SEM (cell line): ENCODE results near the gene MATK.

GRCh38 chr19:3107789-3108310 lies 13.7 kb downstream of the GNA11 start:
- PRO-cap, result no peak

GRCh38 chr19:3193279-3194380 lies 7.9 kb downstream of the NCLN start:
- PRO-cap, result no peak

- PRO-cap, result no peak
Measured at GRCh38 chr19:3204953-3205282, 19.2 kb downstream of the NCLN start.

DNA sequence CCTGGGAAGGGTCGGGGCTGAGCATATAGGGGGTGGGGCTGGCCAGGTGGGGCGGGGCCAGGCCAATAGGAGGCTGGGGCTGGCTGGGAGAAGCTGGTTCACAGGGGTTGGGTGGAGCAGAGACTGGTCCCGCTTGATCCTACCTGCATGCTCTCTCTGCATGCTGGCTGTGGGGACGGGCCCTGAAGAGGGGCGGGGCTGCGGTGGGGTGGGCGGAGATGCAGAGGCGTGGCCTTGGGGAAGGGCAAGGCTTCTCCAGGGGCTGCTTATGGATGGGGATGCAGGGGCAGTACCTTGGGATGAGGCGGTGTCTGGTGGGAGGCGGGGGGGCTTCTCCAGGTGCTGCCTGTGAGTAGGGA lies 52.0 kb downstream of the CELF5 start:
- PRO-cap, result no peak

GRCh38 chr19:3346653-3347408 lies 19.6 kb upstream of the NFIC start:
- PRO-cap, result no peak

- PRO-cap, result no peak
Measured at GRCh38 chr19:3363884-3364855, 2.2 kb upstream of the NFIC start.

DNA sequence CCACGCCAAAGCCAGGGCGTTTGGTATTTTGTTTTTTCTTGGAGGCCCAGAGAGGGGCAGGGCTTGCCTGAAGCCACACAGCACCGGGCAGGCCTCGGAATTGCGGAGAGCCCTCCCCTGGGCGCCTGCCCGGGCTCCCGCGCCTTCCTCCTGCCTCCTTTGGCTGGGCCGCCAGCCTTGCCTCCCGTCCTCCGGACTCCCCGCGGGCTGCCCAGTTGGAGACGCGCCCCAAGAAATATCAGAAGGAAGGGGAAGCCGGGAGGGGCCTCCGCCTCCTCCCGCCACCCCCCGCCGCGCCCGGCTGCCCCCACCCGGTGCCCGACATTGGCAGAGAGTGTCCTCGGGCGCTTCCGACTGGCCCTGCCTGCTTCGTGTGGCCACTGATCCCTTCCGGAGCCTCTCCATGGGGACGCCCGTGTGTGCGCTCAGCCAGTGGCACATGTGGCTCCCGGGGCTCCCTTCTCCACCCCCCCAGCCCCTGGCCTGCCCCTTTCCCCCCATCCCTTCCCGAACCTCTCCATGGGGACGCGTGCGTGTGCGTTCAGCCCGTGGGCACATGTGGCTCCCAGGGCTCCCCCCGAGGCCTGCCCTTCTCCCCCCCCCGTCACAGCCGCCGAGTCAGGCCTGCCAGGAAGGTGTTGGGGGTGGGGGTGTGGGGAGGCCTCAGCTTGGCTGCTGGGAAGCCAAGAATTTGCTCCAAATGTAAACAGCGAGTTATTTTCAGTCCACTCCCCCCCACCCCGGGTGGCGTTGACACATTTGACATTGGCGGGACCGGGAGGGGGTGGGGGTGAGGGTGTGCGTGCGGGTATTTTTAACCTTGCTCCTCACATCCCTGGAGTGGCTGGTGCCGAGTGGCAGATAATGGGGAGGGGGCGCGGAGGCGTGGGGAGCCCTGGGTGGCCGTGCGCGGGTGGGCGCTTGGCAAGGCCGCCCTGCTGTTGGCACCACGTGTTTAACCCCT lies 37.4 kb downstream of the NFIC start:
- PRO-cap, result no peak

DNA sequence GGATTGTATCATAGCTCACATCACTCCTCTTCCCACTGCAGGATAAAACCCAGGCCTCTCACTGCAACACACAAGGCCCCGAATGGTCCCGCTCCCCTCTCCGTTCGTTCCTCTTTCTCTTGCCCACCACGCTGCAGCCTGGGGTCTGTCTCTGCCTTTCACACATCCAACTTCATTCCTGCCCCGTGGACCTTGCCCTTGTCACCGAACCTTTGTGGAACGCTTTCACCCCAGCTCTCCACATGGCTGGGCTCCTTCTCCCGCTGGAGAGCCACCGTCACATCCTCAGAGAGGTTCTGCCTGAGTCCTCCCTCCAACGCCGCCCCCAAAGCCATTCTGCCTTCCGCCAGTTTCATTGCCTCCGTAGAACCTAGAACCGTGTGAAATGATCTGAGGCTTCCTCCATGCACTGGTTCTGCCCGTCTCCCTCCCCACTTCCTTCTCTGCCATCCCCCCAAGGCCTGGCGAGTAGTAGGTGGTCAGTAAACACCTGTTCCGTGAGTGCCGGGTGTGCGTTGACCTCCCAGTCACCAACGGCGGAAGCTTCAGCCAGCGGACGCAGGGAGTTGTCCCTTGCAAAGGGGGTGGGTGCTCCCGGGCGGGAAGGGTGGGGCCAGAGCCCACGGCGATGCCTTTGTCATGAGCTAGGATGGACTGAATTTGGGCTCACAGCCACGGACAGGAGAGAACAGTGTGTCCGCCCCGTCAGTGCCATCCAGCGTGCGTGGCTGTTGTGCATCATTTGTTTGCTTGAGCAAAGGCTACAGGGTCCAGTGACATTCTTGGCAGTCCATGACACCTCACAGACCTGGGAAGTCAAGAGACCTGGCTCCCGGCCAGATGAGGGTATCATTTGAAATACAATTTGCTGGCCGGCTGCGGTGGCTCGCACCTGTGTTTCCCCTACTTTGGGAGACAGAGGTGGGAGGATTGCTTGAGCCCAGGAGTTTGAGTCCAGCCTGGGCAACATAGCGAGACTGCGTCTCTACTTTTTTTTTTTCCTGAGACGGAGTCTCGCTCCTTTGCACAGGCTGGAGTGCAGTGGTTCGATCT lies 43.0 kb downstream of the NFIC start:
- PRO-cap, result no peak

GRCh38 chr19:3429582-3430123 lies 50.7 kb downstream of the SMIM24 start:
- PRO-cap, result no peak

DNA sequence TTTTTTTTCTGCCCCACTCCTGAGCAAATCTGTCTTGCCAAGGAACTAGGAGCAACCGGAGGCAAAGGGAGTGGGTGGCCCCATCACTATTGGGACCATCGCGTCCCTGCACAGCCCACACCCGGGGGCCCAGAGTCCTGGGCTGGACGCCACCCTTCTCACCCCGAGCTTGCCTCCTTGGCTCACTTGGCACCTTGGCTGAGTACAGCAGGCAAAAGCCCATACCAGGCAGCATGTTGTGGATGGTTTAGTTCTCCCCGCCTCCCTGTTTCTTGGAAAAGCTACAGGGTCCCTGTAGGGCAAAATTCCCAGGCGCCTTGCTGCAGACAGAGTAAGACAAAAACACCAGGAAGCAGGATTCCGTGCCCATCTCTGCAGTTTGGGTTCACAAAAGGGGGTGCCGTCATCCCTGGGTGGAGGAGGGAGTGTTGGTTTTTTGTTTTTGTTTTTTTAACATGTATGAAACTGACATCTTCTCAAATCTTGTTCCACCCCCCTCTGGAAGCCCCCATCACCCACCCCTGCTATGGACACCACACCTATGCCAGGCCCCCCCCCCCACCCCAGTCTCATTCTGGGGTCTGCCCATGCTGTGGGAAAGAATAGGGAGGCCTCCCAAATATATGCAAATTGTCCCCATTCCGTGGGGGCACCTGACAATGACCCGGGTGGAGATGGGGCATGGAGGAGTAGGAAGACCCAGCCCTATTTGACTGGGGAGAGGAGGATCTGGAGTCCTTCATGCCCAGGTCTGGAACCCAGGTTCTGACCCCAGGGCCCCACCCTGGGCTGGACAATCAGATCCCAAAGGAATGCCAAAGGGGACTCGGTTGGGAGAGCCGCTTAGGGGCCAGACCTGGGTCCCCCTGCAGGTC lies 13.4 kb downstream of the SMIM24 start:
- PRO-cap, result no peak

DNA sequence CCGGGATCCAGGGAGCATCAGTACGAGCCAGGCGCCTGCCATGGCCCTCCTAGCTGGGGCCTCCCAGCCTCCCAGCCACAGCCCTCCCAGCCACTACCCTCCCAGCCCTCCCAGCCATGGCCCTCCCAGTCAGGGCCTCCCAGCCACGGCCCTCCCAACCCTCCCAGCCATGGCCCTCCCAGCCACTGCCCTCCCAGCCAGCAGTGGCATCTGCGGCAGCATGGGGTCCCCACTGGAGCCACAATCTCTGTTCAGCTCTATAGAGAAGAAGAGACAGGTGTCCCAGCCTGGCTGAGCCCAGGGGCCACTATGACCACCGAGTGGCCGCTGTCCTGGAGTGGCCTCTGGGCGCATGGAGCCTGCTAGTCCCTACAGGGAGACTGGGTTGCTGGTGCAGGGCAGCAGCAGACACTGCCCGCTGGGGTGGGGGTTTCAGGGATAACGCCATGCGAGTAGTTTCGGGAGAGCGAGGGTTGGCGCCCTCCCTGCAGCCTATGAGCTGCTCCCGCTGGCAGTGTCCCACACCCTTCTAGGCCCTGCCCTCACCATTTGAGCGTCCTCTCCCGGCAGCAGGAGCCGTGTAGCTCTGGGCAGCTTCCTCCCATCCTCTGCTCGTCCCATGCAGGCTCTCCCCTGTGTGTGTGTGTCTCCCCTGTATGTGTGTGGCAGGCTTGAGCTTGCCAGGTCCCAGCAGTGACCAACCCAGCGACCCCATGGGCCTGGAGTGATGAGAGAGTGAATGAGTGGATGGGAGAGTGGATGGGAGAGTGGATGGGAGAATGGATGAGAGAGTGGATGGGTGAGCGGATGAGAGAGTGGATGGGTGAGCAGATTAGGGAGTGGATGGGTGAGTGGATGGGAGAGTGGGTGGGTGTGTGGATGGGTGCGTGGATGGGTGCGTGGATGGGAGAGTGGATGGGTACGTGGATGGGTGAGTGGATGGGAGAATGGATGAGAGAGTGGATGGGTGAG lies 10.8 kb upstream of the TEKTIP1 start:
- PRO-cap, result no peak

DNA sequence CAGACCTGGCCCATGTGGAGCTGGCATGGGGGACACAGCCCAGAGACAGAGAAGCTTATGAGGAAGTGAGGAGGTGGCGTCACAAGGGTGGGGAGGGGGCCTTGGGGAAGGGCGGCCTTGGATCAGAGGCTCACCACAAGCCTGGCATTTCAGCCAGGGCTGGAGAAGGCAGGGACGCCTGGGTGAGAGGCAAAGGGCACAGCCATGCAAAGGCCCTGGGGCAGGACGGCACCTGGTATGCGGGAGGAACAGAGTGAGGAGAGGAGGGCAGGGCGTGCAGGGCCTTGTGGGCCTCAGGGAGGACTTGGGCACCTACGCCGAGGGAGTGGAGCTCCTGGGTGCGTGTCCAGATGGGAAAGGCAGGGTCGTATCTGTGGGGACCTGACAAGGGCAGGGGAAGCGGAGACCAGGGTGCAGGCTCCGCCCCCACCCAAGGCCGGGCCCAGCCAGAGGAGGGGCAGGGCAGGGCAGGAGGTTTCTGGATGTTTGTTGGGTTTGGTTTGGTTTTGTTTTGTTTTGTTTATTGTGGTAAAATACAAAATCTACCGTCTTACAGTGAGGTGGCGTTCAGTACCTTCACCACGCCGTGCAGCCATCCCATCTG lies 1.1 kb upstream of the TEKTIP1 start:
- PRO-cap, result no peak

DNA sequence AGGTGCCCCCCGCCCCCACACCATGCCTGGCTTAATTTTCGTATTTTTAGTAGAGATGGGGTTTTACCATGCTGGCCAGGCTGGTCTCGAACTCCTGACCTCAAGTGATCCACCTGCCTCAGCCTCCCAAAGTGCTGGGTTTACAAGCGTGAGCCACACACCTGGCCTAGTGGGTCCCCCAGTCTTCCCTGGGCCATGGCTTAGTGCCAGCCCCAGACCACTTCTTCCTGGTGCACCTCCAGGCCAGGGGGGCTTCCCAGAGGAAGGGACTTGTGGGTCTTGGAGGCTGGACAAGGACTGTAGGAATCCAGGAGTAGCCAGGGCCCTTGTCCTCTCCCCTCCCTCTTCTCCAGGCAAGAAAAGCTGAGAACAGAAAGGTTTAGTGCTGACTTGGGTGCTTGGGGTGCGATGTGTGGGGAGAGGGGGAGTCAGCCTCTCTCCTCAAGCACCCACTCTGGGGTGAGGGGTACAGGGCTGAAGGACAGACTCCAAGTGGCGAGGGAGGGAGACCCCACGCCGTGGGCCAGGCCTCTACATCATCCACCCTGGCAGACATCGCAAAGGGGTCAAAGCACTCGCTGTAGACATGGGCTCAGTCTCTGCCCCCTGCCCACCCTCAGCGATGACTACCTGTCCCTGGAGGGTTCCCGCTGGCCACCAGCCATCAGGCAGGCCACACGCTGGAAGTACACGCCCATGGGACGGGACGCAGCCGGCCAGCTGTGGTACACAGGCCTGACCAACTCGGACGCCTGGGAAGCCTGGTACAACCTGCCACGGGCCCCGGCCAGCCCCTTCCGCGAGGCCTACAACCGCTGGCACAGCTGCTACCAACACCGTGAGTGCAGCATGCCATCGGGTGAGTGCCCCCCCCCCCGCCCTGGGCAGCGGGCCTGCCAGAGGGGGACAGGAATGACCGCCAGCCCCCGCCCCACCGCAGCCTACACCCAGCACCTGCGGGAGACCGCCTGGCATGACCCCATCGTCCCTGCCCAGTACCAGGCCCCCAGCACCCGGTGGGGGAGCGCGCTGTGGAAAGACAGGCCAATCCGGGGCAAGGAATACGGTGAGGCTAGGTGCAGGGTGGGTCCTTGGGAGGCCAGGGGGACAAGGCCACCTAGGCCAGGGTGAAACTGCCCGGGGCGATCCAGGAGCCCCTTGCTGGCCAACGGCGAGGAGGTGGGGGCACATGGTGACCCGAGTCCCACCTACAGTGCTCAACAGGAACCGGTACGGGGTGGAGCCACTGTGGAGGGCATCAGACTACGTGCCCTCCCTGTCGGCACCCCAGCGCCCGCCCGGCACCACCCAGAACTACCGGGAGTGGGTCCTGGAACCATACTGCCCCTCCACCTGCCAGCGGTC lies 4.1 kb downstream of the TEKTIP1 start:
- PRO-cap, result no peak

DNA sequence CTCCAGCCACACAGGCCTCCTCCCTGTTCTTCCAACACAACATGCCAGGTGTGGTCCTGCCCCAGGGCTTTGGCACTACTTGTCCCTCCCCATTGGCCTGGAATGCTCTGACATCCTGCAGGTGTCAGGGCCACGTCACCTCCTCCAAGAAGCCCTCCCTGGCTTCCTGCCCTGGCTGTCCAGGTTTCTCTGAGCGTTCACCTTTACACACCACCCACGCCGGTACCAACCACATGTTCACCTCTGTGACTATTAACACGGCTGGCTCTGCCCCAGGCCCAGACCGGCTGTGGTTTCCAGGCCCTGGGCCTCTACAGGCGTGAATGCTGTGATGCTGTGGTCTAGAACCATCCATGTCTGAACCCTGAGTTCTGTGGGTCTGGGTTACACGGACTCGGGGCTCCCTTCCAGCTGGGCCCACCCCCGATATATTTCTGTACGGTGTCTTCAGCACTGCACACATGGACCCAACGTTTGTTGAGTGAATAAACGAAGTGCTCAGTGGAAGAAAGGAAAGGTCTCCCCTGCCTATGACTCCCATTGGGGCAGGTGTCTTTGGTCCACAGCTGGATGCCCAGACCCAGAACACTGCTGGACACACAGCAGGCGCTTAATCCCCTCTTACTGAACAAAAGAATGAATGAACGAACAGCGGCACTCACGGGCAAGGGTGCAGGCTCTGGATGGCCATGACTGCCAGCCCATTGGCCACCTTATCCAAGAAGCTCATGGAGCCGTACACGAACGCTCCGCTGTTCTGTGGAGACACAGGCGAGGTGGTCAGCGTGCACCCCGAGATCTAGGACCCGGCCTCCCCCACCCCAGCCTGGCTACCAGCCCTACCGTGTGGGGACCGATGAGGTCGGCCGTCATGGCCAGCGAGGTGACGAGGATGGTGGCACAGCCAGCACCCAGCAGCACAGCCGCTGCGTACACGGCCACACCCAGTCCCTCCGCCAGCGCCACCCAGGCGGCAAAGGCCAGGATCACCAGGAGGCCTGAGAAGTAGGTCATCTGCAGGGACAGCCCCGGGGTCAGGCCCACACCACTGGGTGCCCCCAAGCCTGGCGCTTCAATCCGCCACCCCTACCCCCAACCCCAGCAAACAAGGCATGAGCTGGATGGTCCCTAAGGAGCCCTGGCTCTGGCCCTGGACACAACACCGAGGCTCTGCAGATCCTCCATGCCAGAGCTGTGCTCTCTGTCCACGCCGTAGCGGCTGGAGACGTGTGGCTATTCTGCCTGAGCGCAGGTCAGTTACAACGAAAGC lies 6.9 kb downstream of the TEKTIP1 start:
- PRO-cap, result no peak

GRCh38 chr19:3574958-3575711 lies 2.4 kb downstream of the HMG20B start:
- PRO-cap, result no peak

DNA sequence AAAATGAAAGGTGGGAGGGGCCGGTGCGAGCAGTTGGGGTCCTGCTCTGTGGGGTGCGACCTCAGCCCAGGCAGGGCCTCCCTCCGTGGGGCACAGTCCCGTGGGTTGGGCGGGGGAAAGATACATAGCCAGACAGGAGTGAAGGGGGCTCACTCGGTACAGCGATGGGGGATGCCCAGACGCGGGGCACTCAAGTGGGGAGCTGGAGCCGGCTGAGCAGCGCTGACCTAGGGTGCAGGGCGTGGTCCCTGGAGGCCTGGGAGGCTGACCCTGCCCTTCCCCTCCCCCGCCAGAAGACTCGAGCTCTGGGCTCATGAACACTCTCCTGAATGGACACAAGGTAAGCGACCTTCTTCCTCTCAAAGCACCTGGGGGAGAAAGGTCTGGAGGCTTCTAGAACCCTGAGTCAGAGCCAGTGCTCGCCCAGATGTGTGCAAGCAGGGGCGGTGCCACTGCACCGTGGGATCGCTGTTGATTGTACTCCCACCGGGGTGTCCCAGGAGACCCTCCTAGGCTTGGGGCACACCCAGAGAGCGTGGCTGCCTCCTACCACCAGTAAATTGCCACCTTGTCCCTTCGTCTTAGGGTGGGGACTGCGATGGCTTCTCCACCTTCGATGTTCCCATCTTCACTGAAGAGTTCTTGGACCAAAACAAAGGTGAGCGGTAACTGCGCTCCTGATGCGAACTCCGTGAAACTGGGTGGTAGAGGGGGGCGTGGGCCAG lies 3.4 kb downstream of the HMG20B start:
- PRO-cap, result no peak

DNA sequence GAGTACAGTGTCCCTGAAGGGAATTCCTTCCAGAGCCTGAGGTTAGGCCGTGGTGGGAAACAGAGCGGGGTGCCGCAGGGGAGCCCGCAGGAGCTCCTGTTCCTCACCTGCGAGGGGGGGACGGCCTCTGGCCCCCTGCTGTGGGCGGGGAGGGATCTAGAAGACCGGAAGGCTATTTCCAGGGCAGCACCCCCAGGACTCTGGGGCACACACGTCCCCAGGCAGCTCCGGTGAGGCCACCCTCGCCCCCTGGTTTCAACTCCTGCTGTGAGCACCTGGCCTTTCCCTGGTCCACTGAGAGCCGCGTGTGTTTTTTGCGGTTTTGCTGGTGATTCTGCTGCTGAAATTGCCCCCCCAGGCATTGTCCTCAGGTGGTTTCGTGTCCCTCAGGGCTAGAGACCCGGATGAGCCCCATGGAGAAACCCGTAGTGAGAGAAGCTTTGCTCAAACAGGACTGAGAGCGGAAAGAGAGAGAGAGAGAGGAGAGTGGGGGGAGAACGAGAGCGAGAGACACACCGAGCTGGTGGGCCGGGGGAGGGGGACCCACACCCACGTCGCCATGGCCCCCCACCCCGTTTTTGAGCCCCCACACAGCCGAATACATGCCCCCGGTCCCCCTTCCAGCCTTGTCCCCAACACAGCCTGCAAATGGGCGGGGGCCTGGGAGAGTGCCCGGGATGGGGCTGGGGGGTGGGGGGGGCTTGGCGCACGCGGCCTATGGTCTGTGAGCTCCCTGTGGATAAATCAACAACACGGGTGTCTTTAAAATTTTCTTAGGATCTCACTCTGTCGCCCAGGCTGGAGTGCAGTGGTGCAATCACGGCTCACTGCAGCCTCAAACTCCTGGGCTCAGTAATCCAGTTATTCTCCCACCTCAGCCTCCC lies 11.8 kb downstream of the PIP5K1C start:
- PRO-cap, result no peak

DNA sequence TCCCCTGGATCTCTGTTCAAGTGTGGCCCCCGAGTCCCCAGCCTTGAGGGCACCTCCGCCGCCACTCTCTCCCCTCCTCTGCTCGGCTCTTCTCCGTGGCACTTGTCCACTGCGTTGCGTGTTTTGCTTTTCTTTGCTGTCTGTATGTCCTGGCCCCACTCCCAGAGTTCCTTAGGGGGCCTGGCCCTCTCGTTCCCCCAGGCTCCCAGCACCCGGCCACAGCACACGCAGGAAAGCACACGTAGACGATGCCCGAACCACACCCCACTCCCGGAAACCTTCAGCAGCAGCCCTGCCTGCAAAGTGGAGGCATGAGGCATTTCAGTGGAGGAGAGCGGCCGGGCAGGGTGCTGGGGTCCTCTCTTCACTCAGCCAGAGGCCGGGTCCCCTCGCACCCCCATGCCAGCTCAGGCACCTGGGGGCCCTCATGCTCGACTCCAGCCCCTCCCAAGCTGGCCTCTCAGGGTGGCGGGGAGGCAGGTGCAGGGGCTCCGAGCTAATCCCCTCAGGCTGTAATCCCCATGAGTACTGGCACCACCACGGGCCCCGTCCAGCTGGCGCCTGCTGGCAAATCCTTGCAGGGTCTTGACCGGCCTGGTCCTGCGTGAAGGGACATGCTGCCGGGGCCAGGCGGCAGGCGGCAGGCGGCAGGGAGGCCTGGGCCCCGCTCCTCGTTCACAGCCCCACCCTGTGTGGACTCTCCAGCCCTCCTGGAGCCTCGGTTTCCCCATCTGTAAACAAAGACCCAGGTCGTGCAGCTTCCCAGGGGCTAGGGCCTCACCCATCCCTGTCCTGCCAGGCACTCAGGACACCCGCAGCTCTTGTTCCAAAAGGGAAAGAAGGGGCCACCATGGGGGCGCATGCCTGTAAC lies 7.1 kb downstream of the PIP5K1C start:
- PRO-cap, result no peak

GRCh38 chr19:3785691-3786936 lies at the start of gene MATK:
TSS of gene MATK (minus strand) at chr19:3786381.
- PRO-cap, result no peak

DNA sequence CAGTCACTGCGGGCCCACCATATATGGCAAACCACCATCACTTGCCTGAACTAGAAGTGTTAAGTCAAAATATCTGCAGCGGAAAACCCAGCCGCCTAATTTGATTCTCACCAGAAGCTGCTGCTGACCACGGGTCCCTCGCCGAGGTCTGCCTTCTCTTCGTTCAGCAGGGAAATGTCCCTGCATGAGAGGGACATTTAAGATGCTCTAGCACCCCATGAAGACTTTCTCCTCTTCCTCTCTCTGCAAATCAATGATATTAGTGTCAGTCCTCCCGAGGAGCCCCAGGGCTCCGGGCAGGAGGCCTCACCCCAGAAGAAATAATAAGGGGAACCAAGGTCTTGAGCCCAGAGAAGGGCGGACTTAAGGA lies 3.0 kb upstream of the MATK start:
- PRO-cap, result no peak